Peritoneum (tissue), 1 donor: ENCODE results near the gene OR2B3.

DNA sequence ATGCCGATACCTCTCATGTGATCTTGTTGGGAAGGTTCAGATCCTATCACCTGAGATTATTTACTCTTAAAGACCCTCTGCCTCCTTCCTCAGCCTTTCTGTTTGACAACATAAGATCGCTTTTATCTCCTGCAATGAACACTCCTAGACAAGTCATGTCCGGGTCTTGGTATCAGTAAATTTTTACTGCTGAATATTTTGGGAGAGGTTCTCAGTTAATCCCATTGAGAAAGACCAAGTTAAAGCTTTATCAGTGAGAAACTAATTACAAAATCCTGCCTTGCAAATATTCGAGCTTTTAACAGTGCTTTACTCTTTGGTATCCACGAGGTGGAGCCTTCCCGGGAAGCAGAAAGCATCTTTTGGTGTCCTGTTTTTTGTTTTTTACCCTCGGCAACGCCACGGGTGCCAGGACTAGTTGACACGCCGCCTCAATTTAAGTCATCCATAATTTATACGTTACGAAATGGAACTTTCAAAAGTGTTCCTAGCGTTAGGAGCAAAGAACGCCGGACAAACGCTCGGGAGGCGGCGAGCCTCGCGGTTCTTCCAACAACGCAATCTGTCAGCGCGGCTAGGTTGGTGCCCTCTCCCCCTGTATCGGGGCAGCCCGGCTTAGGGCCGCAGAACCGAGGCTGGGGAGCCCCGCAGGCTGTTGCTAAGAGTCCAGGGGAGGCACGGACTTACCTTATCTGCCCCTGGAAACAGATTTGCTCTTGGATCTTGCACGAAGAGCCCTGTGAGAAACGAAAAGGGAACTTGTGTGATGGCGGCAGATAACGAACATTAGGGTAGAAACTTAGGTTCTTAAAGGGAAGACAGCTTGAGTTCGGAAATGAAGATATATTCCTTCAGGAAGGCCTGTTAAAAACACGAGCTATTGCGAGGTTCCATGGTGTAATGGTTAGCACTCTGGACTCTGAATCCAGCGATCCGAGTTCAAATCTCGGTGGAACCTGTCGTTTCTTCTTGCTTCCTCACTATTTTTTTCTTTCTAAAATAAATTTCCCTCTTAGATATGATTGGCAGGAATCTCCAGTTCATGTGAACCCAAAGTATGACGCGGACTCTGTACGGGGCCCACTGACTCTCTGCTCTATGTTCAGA is 46.1 kb upstream of the ZNF184 start:
- PRO-cap: no peak

GRCh38 chr6:27721095-27721468 is 86.6 kb downstream of the H2BC13 start:
- PRO-cap: no peak

- PRO-cap: no peak
Measured at GRCh38 chr6:27782561-27783375, 25.0 kb downstream of the H2BC13 start.

- PRO-cap: no peak
Measured at GRCh38 chr6:27791078-27791786, 16.5 kb downstream of the H2BC13 start.

DNA sequence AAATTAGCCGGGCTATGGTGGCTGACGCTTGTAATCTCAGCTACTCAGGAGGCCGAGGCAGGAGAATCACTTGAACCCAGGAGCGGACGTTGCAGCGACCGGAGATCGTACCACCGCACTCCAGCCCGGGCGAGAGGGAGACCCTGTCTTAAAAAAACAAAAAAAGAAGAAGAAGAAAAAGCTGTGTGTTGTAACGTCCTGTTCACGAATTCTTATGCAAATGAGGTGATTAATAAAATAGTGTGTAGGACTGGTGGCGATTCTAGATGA is 285 bp upstream of the H2AC16 start:
- PRO-cap: bidirectional peak, plus-strand start outside the sequence, minus-strand start at position 216 of the sequence

DNA sequence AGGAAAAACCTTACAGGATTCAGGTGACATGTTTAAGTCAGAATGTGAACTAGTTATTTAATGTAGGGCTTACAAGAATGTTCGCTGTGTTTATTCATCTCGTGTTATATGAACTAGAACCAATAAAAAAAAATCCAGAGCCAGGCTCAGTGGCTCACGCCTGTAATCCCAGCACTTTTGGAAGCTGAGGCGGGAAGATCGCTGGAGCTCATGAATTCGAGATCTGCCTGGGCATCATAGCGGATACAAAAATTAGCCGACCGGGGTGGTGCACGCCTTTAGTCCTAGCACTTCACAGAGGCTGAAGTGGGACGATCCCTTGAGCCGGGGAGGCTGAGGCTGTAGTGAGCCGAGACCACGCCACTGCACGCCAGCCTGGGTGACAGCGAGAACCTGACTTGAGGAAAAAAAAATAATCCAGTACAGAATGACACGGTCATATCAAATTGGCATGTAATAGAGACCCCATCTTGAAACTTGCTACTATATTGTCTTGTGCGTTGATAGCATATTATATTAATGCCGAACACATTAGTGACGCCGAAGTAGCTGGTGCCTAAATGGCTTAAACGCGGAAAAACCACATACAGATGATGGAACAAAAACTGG is 883 bp downstream of the H2AC16 start:
- PRO-cap: no peak

DNA sequence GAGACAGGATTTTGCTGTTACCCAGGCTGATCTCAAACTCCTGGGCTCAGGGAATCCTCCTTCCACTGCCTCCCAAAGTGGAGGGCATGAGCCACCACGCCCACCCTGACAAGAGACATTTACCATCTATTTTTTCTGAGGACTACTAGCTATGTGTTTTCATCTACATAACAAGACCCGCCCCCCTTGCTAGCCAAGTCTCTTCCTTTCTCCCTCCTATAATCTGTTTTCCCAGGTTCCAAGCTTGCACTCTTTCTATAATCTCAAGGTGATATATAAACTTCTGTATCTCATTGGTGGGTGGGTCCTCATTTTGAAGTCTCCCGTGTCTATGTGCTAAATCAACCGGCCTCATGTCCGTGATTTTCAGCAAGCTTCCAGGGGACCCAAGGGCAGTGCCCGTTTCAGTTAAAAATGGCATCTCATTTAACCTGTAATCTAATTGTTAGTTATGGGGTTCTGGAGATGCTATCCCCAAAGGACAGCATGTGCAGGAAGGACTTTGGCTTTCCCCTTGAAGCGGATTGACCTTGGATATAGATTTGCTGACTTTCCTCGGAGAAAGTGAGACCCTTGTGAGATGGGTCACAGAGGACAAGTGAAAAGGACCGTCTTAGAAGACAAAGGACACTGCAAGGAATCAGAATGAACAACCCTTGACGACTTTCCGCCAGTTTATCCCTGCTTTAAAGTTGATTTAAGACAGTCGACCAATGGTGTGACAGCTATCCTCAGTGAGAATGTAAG is 881 bp downstream of the H3C12 start:
- PRO-cap: no peak

DNA sequence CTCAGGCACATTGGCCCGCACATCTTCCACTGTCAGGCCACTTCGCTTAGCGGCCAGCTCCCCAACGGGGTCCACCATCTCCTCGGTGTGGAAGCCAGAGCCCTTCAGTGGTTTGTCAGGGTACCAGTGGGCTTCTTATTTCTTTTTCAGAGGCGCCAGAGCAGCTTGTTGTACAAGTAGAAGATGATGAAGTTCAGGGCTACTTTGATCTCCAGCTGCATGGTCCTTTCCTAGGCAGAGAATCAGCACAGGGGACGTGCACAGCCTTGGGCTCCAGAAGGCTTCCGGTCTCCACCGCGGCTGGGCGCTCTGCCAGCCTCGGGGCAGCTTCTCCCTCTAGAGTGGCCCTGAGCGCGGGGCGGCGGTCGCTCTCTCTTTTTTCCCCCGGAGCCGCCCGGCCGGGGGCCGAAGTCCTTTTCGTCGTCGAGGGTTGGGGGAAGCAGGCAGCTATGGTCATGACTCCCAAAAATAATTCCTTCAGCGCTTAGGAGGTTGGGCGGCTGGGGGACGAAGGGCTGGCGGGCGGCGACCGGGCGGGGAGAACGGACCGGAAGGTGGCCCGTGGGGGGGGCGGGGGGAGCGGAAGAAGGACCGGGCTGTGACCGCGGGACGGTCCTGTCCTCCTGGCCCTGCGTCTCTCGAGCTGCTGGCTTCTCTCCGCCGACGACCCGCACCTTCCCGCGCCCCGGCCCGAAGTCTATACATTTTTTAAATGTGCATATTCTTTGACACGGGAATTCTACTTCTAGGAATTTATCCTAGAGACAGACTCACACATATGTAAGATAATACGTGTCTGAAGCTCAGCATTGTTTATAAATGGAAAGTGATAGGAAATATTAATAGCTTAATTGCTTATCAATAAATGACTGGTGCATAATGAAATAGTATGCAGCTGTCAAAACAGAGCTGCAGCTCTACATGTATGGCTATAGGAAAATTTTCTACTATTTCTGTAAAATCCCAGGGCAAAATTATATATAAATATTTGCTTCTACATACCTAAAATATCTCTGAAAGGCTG is 6.3 kb upstream of the ZSCAN9 start:
- PRO-cap: unidirectional peak, minus-strand start at position 697 of the sequence

DNA sequence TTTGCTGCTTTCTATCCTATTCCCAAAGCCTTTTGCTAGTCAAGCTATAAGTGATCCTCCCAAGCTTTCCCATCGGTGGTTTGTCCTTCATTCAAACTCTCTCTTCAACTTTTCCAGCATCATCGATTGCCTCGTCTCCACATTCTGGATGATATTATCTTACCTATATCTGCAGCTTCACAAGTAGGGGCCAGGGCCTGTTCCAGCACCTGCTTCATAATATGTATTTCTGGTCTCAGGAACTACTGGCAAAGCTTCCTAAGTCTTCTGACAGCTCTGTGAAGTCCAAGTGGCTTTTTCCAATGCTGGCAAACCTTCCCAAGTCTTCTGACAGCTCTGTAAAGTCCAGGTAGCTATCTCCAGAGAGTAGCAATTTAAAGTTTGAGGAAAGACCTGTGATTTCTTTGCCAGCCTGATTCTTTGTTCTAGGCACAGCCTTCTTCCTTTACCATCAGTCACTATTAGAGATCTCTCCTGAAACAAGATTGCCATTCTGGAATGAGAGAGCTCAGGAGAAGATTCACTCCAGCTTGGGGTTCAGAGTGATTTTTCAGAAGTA is 17.4 kb downstream of the ZSCAN12 start:
- PRO-cap: no peak

DNA sequence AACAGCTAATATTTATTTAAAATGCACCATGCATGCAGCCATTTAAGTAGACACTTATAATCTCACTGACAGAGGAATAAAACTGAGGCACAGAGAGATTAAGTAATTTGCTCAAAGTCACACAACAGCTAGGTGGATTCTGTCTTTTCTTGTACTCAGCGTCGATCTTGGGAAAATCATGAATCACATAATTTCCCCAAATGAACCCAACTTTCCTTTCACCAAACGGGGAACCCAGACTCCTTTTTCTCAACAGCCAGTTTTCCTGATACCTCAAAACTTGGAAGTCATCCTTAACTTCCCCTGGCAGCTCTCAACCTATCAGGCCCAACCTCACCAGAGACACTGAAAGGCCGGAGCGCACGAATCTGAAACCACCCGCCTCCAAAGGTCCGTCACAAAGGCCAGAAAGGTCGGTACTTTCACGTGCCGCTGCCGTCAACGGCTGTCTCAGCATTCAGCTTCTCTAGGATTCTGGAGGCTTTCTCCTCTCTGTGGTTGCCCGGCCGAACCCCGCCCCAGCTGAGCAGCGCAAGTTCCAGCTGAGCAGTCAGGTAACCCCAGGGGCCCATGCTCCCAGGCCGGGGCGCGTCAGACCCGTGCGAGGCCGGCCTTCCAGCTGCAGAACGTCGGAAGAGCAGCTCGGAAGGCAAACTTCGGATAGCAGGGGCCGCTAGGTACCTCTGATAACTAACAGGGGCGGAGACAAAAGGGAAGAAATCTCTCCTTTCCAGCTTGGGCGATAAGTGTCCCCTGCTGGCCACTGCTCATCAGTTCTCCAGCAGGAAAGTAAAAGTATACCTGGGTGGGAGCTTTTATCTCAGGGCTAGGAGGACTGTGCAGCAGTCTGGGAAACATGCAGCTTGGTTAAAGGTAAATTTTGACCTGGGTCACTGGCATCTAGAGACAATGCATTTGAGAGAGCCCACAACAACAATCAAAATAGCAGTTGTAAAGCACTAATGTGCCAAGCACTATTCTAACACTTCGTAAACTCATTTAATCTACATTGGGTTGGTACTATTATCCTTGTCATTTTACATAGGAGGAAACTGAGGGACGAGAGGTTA is 16.2 kb downstream of the ZSCAN12 start:
- PRO-cap: no peak

DNA sequence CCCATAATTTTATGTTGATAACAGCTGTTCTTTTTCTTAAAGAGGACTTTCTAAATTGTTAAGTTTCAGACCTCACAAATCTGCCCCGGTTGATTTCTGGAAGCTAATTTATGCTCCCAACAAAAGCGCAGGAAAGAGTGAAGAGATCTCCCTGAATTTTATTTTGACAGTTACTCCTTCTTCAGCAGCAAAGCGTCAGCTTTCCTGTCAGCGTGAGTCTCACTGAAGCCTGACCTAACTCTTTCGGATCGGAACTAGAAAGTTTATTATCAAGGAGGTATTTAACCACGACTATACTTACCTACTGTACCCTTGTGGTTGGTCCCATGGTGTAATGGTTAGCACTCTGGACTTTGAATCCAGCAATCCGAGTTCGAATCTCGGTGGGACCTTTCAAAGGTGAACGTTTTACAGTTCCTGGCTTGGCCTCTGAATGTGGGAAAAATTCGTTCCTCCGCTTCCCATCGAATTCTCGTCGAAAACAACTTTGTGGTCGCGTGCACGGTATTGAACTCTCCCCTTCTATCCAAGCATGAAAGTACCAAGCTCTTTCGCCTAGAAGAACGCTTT is 2.0 kb upstream of the SCAND3 start:
- PRO-cap: no peak

DNA sequence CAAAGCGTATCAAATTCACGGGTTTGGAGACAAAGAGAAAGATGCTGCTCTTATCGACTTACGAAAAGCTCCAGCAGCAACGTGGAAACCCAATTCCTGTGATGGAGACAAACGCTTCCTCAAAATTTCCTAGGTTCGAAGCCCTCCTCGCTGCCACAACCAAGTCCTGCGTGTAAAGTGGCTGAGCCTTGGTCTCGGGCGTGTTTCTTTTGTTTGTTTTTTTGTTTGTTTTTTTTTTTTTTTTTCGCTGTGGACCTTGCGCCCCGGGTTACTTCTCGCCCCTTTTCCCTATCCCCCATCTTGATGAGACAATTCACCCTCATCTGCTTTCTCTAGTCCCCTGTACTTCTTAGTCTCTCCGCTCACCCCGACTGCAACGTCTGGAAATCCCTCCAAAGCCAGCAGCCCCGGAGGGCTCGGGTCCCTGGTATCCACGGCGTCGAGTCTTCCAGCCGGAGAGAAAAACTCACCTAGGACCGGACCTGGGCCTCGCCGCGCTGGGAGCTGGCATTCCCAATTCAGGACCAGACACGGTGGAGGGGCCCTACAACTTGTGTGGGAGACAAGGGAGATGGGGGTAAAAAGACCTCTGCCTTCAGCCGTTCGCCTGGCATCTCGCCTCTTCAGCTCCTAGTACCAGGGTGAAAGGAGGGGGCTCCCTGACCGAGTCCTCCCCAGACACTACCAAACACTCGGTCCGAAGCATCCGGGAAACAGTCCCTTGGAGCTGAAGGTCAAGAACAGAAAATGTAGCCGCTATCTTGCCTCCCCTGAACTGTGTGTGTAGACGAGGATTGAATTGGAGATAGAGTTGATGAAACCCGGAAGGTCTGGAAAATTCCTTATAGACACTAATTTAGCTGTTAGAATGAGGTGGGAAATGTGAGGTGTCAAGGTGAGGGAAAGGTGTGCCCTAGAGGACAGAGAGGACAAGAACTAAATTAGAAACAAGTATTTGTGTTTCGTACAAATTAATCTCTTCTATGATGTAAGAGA is 2.8 kb upstream of the SCAND3 start:
- PRO-cap: no peak

GRCh38 chr6:28621134-28621744 is 34.1 kb upstream of the SCAND3 start:
- PRO-cap: no peak

GRCh38 chr6:28789373-28790163 is 134.2 kb downstream of the TRIM27 start:
- PRO-cap: no peak

GRCh38 chr6:28838093-28838456 is 85.7 kb downstream of the TRIM27 start:
- PRO-cap: no peak

DNA sequence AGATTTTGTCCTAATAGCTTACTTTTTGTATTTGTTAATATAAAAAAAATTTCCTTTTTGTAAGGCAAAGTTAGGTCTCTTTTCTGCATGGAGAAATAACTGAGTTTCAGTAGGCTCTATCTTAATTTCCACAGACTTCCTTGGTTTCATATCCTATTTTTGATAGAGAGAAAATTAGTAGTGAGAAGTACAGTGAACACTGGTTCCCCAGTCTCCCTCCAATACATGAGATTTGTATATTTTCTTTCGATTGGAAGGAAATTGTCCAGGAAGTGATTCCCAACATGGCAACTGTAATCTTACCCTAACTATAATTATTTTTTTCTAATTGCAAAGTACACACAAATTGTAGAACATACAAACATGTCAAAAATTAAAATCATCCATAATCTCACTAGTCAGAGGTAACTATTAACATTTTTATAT is 26.4 kb downstream of the TRIM27 start:
- PRO-cap: no peak

DNA sequence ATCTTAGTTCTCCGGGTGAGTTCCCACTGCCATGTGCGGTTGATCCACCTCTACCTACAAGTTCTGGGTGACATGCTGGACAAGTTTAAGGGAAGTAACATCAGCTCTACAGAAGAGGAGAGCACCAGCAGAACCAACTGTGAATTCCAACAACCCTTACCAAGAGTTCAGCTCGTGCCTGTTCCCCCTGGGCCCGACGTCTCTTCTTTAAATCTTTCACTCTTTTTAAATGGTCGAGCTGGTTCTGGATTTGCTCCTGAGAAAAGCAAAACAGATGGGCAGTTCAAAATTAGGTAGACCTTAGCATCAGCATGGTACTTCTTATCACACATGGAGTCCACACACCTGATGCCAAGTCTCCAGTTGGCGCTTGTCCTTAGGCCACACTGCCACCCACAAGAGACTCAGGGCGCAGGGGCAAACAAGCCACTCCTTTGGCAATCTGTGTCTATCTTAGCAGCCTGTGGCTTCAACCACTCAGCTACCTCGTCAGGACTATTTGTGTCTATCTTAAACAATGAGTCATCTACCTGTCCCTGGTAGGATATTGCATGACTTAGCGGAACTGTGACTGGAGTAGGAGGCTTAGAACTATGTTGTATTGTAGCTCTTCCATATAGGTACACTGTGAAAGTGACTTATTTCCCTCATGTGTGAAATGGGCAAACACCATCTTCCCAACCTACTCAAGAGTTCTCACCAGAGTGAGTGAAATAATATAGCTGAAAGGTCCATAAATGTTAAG is 1.9 kb downstream of the TRIM27 start:
- PRO-cap: no peak

- PRO-cap: unidirectional peak, plus-strand start at chr6:28951024
Measured at GRCh38 chr6:28950756-28951254, 27.0 kb upstream of the TRIM27 start.

GRCh38 chr6:28985394-28985938 is 19.6 kb downstream of the ZNF311 start:
- PRO-cap: no peak

- PRO-cap: no peak
Measured at GRCh38 chr6:29087140-29087655, at the start of gene OR2B3. Gene OR2B3 (minus strand): TSS chr6:29087313.